ENCODE measurements around the gene FOXL3.

DNA sequence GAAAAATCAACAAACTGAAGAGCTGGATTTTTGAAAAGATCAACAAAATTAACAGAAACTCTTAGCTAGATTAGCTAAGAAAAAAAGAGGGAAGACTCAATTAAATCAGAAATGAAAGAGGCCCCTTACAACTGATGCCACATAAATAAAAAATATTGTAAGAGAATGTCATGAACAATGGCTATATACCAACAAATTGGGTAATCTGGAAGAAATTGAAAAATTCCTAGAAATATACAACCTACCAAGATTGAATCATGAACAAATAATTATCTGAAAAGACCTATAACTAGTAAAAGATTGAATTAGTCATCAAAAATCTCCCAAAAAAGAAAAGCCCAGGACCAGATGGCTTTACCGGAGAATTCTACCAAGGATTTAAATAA lies 92.0 kb upstream of the FAM20C start:
- PRO-cap, result no peak
- RAMPAGE, long total RNA, 2 experiments, result no peak in any of the 2 experiments

- PRO-cap, result no peak
- RAMPAGE, long total RNA, 2 experiments, result no peak in any of the 2 experiments
These were observed 32.5 kb upstream of the FAM20C start for GRCh38 chr7:159941-160270.

DNA sequence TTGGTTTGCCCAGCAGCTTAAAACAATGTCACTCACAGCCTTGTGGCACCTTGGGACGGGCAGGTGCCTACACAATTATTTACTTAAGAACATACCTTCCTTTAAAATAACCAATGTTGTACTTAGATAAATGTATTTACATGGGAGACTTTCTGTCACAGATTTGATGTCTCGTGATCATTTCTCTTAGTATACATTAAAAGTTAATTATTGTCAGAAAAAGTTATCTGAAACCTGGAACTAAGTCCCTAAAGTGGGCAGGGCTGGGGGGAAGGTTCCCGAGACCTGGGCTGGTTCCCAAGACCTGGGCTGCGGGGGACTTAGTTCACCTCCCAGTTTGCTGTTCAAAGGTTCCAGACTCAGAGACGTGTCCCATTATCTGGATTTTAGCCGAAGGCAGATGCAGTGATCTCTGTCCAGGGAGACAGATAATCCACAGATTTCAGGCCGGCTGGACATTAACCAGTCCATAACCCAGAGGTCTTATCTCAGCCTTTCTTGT lies 27.0 kb upstream of the FAM20C start:
- PRO-cap, result no peak
- RAMPAGE, long total RNA, 2 experiments, result no peak in any of the 2 experiments

DNA sequence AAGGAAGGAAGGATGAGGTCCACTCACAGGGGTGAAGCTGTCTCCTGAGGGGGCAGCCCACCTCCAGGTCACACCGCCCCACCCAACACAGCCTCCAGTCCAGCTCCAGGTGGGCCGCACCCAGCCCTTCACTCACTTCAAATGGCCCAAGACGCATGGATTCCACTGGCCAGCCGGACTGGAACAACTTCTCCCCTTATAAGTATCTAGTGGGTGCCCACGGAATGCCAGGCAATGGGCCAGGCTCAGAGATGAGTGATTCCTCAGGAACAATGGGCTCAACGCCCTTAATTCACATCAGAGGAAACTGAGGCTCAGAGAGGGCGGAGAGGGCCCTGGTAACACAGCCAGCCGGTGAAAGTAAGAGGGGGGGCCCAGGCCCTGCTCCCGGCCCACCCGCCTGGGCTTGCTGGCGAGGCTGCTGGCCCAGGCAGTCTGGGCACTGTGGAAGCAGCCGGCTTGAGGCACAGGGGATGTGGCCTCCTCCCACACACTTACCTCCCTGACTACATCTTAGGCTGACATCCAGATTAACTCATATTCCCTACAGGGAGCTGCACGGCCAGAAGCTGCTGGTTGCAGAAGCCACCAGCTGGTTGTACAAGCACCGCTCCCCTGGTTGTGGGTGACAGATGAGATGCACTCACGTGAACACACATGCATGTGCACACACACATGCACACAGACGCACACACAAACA lies 1.1 kb upstream of the FAM20C start:
- PRO-cap, result no peak
- RAMPAGE, long total RNA, 2 experiments, result no peak in any of the 2 experiments

DNA sequence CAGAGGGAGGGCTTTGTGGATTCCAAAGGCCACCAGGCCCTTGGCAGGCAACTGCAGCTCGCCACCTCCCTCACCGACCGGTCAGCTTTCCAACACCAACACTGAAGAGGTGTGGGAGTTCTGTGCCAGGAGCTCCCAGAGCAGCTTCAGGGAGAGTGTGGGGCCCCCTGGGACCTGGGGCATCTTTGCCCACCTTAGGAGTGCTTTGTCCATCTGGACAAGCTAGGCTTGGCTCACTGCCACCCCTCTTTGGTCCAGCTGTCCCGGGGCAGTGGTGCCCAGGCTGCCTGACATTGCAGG lies 5.2 kb downstream of the FAM20C start:
- PRO-cap, result no peak
- RAMPAGE, long total RNA, 2 experiments, result no peak in any of the 2 experiments

- PRO-cap, result no peak
- RAMPAGE, long total RNA, 2 experiments, result no peak in any of the 2 experiments
These were observed 8.5 kb downstream of the FAM20C start for GRCh38 chr7:200838-201256.

DNA sequence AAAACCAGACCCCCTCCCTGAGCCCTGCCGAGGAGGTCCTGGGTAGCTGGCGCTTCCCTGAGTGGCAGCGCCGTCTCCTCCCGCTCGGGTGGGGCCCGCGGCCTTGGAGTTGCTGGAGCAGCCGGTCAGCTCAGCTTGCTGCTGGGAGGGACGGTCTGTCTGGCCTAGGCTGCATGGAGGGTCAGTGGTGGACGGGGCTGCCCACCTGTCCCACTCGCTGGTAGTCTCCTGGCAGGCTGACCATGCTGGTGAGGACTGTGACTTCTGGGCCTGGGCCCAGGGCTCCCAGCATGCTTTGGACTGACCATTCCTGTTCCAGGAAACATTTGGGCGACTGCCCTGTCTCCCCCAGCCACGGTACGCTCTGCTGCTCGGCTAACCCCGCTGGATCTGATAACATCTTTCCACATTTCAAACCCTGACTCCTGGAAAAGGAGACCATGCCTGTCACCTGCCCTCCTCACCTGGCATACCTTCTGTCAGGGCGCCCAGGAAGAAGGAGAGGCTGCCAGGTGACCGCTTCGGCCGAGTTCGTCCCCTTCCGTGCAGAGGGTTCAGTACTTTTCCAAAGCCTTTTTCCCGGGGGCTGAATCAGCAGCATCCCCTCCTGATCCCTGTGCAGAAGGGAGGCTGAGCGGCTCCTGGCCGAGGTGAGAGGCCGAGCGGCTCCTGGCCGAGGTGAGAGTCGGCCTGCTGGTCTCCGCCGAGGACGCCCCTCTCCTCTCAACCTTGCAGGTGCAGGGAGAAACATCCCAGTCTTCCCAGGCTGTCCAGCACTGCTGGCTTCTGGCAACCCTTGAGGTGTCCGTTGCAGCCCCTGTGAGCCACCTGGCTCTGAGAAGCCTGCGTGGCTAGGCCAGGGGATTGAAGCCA lies 43.4 kb downstream of the FAM20C start:
- PRO-cap, result no peak
- RAMPAGE, long total RNA, 2 experiments, result no peak in any of the 2 experiments

DNA sequence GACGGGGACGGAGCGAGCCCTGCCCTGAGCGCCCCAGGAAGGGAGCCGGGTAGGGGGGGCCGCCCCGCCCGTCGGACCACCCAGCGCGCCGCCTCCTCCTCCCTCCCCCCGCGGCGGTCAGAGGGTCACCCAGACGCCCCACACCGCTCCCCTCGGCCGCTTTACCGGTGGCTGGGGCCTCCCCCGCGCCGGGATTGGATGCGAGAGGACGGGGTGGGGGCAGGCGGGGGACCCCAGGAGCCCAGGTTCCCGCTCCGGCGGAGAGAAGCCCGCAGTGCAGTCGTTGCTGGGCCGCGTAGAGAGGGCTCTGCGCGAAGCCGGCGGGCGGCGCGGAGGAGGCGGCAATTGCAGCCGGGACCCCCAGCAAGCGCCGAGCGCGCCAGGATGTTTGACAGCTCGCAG lies at the start of gene FOXL3:
Gene FOXL3 (plus strand): TSS at position 385 of the 402 bp plus-strand sequence.
- PRO-cap, result no peak
- RAMPAGE, long total RNA, 2 experiments, result no peak in any of the 2 experiments

DNA sequence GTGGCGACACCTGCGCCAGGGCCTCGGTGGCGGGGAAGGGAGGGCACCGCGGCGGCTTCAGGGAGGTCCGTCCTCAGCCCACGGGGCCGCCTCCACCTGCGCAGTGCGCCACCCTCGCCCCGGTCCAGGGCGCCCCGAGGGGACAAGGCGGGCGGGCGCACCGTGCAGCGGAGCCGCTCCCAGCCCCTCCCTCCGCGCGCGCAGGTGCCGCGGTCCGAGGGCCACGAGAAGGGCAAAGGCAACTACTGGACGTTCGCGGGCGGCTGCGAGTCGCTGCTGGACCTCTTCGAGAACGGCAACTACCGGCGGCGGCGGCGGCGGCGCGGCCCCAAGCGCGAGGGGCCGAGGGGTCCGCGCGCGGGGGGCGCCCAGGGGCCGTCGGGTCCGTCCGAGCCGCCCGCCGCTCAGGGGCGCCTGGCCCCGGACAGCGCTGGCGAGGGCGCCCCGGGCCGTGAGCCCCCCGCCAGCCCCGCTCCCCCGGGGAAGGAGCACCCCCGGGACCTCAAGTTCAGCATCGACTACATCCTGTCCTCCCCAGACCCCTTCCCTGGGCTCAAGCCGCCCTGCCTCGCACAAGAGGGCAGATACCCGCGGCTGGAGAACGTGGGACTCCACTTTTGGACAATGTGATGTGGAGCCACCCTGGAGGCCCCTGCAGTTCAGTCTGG lies 1.0 kb downstream of the FOXL3 start:
- PRO-cap, result no peak
- RAMPAGE, long total RNA, 2 experiments, result no peak in any of the 2 experiments

DNA sequence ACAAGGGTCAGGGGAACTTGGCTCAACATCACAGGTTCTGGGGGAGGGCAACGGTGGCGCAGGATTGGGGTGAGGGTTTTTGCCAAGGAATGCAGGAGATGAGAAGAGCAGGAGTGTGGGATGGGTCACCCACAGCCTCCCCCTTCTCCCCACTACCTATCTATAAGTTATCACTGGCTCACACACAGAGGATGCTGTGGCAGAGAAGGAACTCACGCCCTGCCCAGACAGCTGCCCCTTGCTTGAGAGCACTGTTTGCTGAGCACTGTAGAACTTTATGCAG lies 29.5 kb downstream of the FOXL3 start:
- PRO-cap, result no peak
- RAMPAGE, long total RNA, 2 experiments, result no peak in any of the 2 experiments

DNA sequence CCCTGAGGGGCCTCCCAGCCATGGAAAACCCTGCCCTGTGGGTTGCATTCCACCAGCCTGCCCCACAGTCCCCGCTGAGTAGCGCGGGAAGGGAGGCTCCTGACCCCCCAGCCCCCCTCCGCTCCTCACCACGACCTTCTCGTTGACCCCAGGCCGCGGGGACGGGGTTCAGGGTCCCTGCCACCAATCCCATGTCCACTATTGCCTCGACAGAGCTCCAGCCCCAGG lies 57.7 kb downstream of the FOXL3 start:
- PRO-cap, result no peak
- RAMPAGE, long total RNA, 2 experiments, result no peak in any of the 2 experiments

DNA sequence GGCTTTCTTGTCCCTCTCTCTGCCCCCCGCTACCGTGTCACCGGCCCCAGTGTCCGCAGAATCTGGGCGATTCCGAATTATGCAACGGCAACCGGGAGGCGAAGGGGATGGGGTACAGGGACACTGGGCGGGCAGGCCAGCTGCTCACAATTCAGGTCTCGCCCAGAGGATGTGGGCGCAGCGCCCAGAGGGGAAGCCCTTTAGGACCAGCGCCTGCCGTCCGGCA lies 63.6 kb downstream of the FOXL3 start:
- PRO-cap, result no peak
- RAMPAGE, long total RNA, 2 experiments, result no peak in any of the 2 experiments

GRCh38 chr7:357811-358078 lies 67.8 kb downstream of the FOXL3 start:
- PRO-cap, result no peak
- RAMPAGE, long total RNA, 2 experiments, result no peak in any of the 2 experiments

GRCh38 chr7:513706-514367 lies 5.8 kb downstream of the PDGFA start:
- PRO-cap, result no peak
- RAMPAGE, long total RNA, 2 experiments, result start-site peak on the minus strand in 1 of 2 experiments, at chr7:513569-514072 at its widest, 6 reads per replicate

DNA sequence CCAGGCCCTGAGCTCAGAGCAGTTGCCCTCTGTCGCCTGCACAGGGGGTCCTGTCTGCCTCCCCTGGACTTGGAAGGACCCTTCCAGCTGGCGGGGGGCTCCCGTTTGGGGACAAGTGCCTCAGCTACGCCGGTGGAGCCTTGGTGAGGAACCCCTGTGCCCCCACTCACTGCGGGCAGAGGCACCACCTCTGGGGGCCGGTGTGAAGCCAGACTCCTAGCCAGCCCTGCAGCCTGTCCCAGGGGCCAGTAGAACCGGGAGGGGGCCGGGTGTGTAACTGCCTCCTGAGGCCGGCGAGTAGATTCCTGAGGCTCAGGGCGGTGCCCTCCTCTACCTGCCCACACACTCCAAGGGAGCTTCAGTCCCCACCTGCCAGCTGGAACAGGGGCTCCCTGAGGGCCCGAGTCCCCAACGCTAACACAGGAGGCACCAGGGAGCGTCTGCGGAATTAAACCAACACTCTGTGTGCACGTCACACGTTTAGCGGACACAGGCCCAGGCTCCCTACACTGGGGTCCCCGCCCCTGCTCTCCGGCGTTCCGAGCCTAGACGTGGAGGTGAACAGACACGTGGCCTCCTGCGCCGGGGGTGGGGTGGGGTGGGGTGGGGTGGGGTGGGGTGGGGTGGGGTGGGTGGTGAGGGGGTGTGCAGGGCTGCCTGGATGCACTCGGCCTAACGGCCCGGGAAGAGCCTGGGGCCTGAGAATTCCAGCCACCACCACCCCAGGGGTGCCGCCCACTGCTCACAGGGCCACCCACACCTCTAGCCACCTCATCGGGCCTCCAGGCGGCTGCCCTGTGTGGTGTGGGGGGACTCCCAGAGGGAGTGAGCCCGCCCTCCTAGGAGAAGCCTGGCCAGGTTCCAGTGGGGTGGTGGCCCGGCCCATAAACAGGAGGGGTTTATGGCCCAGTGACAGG lies 19.7 kb upstream of the PDGFA start:
- PRO-cap, result bidirectional peak, plus-strand start outside the sequence, minus-strand start at position 764 of the sequence
- RAMPAGE, long total RNA, 2 experiments, result no peak in any of the 2 experiments

GRCh38 chr7:557397-558060 lies 37.9 kb upstream of the PDGFA start:
- PRO-cap, result no peak
- RAMPAGE, long total RNA, 2 experiments, result no peak in any of the 2 experiments

DNA sequence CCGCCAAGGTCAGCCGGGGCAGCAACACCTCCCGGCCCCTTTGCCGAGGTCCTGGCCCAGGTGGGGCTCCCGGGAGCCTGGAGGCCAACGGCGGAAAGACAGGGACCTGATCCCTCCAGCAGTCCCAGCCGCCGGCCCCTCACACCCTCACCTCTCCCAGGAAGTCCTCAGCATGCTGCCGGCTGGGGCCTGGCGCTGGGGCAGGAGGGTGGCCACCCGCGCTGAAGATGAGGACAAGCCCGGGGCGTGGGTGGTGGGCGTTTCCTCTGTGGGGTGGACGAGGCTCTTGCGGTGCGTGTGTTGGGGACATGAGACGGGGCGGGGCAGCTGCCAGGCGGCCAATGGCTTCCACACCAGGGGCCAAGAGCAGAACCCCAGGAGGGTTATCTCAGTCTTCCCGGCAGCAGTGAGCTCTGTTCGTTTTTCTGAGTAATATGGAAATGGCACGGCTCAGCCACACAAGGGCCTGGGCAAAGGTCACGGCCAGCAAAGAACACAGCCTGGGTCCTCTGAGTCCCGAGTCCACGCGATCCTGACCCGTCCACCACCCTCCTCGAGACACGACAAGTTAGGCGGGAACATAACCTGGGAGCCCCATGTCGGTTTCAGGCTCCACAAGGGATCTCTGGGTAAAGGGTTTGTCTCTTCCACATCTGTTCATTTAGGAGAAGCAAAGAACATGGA lies 82.9 kb upstream of the PDGFA start:
- PRO-cap, result no peak
- RAMPAGE, long total RNA, 2 experiments, result no peak in any of the 2 experiments

DNA sequence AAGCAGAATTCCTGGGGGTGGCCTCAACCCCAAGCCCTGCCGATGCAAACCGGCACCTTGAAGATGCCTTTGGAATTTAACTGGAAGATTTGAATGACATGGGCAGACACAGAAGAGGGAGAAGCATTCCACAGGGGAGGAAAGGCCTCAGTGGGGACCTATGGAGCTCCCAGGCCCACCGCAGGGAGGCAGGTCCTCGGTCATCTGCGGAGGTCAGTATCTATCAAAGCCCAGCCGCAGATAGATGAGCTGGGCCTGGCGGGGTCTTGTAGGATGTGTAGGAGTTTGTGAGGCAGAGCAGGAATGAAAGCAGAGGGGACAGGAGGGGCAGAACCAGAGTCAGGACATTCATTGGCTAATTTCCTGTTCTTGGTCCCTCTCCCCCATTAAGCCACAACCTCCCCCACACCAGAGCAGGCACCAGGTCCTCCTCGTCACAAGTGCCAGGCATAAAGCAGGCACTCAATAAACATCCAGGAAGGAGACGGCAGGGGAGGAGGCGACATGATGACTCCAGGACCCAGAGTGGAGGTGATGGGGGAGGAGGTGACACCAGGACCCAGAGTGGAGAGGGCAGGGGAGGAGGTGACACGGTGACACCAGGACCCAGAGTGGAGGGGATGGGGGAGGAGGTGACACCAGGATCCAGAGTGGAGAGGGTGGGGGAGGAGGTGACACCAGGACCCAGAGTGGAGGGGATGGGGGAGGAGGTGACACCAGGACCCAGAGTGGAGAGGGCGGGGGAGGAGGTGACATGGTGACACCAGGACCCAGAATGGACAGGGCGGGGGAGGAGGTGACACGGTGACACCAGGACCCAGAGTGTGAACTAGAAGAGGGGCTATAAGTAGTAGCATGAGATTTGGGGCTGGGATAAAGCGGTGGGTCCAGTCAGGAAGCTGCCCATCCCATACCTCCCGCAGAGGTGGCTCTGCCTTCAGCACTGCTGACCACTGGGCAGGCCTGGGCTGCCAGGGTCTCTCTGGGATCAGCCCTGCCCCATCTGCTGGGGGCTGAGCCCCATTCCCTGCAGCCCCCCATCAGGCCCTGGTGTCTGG lies 83.8 kb upstream of the PDGFA start:
- PRO-cap, result no peak
- RAMPAGE, long total RNA, 2 experiments, result no peak in any of the 2 experiments

DNA sequence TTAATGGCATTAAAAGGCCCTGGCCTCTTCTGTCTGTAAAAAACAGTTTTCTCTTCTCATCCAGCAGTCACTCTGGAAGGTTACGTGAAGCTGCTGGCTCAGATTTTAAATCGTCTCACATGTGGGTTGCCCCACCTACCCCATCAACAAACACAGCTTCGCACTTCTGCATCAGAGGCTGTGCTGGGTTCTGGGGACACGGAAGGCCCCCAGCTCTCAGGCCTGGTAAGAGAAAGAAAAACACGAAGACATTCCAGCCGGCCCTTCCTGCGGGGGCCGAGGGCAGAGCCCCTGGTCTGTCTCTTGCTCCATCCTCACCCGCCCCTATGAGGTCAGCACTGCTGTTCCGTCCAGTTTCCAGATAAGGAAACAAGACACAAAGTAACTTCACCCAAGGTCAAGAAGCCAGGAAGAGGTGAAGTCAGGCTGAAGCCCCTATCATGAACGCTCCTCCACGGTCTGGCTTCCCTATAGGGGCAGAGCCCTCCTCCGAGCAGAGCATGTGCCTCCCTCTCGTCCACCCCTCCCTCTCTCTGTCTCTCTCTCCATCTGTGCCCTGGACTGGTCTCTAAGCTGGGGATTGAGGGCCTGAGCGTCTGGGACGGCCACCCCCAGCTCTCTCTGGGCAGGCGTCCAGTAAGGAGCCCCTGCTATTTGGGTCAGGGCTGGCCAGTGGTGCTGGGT lies 91.2 kb upstream of the PDGFA start:
- PRO-cap, result no peak
- RAMPAGE, long total RNA, 2 experiments, result no peak in any of the 2 experiments

DNA sequence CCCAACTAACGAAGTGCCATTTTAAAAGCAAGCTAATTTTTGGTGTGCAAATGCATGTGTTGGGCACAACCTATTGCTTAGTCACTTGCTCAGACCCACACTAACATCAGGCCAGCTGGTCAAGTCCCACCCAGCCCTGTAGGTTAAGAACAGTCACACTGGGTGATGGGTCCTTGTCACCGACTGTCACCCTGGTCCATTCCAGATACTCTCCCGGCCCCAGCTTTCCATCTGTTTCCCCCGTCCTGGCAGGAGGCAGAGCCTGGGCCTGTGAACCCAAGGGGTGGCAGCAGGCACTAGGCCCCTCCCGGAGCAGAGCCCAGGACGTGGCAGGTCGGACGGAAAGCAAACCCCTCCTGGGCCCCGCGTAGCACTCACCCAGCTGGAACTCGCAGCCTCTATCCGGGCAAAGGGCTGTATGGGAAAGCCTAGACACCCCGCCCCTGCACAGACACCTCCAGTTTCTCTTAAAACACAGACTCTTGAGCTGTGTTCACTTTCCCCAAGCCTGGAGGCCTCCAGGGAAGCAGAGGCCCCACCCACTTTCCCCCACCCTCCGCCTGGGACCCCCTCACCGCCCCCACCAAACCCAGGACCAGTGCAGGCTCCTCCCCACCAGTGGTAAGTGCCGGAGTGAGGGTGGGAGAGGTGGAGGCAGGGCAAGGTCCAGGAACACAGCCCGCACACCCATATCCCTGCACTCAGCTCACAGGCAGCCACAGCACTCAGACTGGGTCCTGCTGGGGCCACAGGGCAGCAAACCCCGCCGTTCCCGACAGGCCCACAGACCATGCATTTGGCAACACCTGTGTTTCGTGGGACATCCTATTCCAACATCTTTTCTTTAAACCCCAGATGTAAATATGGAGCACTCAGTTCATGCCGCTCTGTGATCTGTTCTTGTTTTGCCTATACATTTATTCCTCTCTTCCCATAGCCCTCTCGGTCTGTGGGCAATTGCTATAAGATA lies 98.1 kb upstream of the PDGFA start:
- PRO-cap, result no peak
- RAMPAGE, long total RNA, 2 experiments, result no peak in any of the 2 experiments